Foreskin fibroblast (primary cell): ENCODE data around the genes SLC8A3 and SYNJ2BP.

DNA sequence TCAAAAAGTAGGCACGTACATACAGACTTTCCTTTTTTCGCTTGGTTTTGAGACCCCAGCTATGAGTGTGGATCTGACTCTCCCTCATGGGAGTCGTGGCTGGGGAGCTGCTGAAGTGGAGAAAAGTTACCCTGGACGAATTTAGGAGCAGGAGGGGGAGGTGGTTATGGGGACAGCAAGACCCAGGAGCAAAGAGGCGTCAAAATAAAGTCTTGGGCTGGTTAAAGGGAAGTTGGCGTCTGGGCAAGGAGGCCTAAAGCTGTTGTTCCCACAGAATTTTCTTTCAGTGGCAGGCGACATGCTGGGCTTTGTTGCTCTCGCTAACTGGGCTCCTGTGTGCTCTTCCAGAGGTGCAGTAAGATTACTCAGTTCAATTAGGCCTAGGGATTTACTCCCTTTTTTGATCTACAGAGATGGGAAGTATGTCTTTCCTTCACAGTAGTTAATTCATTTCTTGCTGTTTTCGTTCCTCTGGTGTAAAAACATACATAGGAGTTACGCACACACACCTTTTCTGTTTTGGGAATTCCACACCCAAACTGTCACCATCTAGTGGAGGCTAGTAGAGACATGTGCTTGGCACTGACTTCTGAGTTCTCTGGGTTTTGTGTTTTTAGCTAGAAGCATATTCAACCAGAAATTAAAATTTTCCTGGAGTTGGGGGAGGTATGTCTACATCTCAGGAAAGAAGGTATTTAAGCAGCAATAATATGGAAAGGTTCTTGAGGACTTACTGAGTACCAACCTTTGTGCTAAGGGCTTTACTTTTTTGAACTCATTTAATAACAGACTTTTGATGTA, 1.2 kb downstream of the SUSD6 start:
- RRBS, result no CpG with 5 or more reads among the region's 10 CpGs

DNA sequence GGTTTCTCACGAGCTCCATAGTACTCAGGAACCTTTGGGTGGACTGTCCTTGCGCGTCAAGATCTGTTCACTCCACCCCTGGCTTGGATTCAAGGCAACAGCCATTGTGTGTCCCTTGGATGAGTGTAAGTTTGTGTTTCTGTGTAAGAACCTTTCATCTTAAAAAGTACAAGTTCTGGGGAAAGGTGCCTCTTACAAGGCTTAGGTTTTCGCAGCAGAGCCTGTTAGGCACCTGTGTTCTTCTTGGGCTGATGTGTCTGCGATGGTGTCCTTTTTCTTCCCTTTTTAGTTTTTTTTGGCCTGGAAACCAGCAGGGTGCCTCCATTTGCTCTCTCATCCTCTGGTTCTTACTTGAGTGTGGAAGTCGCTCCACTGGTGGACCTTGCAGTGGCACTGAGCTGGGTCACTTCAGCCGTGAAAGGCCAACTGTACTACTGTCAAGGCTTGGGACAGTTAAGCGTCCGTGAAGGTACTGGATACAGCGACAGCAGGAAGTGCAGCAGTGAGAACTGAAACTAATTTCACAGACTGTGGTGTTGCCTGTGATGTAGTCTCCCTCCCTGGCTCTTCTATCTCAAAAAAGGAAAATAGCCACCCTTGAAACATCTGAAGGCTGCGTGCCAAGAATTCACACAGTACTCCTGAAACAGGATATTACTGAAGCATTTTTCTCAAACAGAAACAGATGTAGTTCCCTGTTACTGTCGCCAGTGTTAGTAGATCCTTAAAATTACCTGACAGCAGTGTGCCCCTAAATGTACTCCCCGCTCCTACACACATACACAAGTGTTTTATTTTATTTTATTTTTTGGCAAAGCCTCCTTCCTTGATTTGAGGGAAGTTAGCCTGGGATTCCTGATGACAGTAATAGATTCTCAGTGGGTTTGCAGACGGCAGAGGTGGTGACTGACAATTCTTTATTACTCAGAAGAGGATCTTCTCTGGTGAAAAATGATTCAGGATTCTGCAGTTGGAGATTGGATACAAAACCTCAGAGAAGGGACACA, 4.1 kb downstream of the SUSD6 start:
- RRBS, result no CpG with 5 or more reads among the region's 14 CpGs

- RRBS, result no CpG with 5 or more reads among the region's 1 CpG
Observed at GRCh38 chr14:69616237-69616600, 4.8 kb downstream of the SUSD6 start.

- RRBS, result no CpG with 5 or more reads among the region's 3 CpGs
Observed at GRCh38 chr14:69648515-69649220, 37.3 kb downstream of the SUSD6 start.

DNA sequence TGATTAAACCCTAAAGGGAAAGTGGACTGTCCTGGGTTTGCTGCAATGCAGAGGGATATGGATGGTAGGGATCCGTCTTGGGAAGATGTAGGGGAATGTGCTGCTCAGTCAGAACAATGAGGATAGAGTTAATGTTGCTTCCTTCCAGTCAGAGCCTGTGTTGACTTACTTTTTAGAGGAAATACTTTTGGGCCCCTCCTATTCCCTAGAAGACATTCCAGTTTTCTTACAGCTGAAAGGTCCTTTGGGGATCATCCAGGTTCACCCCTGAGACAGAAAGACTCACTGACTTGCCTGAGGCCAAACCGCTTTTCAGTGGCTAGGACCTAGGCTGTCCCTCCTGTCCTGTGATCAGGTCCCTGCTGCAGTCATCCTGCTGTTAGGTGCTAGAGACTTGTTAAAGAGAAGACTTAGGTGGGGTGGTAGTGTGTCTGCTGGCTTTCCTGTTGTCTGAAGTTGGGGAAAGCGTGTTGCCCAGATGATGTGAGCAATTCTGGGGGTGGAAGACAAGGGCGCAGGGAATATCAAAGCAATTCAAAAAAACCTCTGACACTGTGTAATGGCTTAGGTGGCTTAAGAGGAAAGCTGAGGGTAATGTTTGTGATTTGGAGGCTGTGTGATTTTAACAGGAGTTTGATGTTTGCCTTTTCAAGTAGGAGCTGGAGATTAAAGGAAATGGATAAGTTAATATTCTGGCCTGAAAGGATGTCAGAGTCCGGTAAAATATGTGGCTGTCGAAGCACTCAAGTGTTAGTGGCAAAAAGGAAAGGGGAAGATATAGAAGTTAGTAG, 39.6 kb downstream of the SUSD6 start:
- RRBS, result no CpG with 5 or more reads among the region's 6 CpGs

DNA sequence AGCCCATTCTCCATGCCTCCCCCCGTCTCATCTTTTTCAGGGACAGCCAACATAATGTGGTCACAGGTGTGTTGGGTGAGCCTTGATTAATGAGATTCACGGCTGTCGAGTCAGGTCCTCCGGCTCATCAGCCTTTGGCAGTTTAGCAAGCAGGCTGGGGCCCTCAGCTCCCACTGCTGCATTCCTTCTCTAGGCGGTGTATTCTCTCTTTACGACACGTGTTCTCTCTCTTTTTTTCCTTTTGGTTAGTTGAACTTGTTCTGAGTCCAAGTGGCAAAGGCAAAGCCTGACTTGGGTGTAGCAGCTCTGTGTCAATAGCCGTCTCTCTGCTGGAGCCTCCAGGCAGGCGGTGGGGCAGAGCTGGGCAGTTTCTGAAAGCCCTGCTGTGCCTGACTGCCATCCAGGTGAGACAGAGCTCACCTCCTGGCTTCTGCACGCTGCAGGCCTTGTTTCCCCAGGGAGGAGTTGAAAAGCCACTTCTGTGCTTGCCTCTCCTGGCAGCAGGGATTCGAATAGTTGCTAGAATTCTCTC, 46.6 kb downstream of the SUSD6 start:
- RRBS, result no CpG with 5 or more reads among the region's 11 CpGs

DNA sequence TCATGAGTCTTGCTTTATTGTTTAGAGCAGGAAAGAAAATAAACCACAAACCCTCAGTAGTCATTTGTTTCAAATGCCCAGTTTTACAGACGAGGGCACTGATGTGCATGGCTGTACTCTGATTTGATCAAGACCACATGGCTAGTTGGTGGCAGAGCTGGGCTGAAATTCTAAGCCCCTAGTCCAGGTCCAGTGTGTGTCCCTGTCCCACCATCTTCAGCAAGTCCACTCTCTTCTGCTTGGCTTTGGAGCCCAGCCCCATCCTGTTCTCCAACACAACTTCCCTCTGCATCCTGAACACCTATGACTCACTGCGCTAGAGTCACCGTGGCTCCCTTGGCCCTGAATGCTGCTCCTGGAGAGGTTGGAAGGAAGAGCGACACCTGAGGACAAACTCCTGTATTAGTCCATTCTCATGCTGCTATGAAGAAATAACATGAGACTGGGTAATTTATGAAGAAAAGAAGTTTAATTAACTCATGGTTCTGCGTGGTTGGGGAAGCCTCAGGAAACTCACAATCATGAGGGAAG, 50.1 kb upstream of the SRSF5 start:
- RRBS, result no CpG with 5 or more reads among the region's 5 CpGs

GRCh38 chr14:69767253-69767577, 273 bp downstream of the SRSF5 start:
- RRBS, result 1% methylated on average over 4 of the region's 22 CpGs

GRCh38 chr14:69770797-69771852, 4.2 kb downstream of the SRSF5 start:
- RRBS, result 90% methylated on average over 12 of the region's 17 CpGs

DNA sequence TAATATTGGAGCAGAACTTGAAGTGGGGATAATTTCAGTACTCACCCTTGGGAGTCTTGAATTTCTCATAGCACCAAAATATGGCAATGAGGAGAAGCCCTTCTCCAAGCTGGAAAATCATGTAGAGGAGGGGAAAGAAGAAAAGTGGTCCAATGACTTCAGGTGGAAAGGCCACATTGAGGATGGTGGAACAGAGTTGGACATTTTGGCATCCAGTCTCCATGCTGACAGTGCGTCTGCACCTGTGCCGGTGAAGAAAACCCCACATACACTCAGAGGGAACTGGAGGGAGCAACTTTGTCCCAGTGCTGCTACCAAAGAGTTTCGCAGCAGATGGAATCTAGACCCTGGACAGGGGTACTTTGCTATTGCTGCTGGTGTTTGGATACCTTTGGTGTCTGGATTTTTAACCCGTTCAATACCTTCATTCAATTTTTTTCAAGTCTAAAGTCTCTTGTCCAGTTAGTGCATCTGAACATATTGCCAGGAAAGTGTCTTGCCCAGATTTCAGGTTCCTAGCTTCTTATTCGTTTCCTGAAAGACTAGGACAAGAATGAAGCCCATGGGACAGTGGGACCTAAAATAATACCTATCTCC, 11.4 kb downstream of the SRSF5 start:
- RRBS, result no CpG with 5 or more reads among the region's 5 CpGs

DNA sequence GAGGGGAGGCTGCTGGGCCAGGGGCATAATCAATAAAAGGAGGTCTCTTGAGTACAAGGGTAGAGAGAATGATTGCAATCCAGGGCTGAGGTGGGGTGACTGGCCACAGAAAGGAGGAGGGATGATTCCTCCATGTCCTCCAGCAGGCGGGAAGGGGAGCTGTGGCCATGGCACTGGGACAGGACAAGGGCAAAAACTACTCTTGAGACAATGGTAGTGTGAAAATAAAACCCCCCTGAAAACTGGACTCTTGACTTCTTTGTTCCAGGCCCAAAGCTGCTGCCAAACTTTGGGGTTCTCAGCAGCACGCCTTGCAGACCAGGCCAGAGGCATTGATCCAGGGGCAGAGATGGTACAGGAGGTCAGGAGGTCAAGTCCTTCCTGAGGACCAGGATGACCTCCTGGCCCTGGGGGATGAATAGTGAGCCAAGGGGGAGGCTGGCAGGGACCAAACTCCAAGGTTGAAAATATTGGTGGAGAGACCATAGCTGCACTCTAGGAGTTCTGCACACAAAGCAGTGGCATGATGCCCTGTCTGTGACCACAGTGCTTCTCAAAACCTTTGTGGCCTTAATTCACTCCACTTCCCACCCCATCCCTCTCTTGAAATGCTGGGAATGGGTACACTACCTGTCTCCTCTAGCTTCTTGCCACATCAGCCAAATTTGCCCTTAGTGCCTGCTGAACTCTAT, 12.2 kb downstream of the SLC10A1 start:
- RRBS, result no CpG with 5 or more reads among the region's 2 CpGs

- RRBS, result no CpG with 5 or more reads among the region's 10 CpGs
Observed at GRCh38 chr14:69885806-69886255, 6.6 kb downstream of the SMOC1 start.

GRCh38 chr14:69937383-69937817, 58.2 kb downstream of the SMOC1 start:
- RRBS, result no CpG with 5 or more reads among the region's 10 CpGs

GRCh38 chr14:70188258-70189567, at the start of gene SLC8A3:
TSS of gene SLC8A3 (minus strand) at chr14:70188951.
- RRBS, result 2% methylated on average over 57 of the region's 123 CpGs

DNA sequence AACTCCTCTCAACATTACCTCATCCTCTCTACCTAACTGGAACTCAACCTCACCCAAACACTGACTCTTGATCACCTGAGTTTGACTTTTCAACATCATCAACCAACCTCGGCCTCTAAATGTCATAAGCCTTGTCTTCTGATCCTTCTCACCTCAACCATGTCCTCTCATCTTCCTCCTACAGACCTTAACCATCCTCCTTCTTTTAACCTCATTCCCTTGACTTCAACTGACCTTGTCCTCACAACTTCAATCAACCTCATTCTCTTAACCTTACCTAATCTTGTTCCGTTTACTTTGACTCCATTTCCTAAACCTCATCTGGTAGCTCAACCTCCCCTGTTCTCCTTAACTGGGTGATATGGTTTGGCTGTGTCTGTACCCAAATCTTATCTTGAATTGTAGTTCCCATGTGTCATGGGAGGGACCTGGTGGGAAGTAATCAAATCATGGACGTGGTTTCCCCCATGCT, 19.8 kb downstream of the COX16 start:
- RRBS, result no CpG with 5 or more reads among the region's 3 CpGs

- RRBS, result 2% methylated on average over 5 of the region's 25 CpGs
Observed at GRCh38 chr14:70416685-70417404, at the start of gene SYNJ2BP. TSS of gene SYNJ2BP (minus strand) at chr14:70417090.

- RRBS, result 52% methylated on average over 7 of the region's 17 CpGs
Observed at GRCh38 chr14:70742218-70742786, 67.0 kb downstream of the MAP3K9 start.

- RRBS, result no CpG with 5 or more reads among the region's 4 CpGs
Observed at GRCh38 chr14:70919467-70920333, 12.4 kb downstream of the PCNX1 start.

DNA sequence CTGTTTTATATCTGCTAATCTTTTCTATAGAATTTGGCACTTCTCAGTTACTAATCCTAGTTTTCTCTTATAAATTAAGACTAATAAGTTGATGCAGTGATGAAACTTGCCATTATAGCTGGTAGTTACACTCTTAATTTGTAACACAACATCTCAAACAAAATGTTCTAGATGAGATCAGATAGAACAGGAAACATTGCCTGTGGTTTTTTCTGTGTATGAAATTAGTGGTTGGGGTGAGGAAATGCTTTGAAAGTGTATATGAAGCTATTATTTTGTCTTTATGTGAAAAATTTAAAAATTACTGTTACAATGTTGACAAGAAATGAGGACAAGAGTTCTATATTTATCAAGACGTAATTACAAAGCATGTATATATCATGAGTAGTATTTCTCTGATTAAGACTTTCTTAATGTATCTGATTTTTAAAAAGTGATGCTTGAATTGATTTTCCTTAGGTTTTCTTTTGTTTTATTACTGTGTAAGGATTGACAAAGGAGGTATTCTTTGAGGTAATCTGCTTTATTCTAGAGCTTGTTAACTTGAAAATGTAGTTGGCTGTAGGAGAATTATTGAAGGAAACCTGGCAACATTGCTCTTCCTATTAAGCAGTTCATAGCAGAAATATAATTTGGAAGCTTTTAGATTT, 92.0 kb downstream of the PCNX1 start:
- RRBS, result no CpG with 5 or more reads among the region's 1 CpG